HTERT-HM (cell line): Measurements from ENCODE around the genes HNRNPA3, TTC30B and TTC30A.

DNA sequence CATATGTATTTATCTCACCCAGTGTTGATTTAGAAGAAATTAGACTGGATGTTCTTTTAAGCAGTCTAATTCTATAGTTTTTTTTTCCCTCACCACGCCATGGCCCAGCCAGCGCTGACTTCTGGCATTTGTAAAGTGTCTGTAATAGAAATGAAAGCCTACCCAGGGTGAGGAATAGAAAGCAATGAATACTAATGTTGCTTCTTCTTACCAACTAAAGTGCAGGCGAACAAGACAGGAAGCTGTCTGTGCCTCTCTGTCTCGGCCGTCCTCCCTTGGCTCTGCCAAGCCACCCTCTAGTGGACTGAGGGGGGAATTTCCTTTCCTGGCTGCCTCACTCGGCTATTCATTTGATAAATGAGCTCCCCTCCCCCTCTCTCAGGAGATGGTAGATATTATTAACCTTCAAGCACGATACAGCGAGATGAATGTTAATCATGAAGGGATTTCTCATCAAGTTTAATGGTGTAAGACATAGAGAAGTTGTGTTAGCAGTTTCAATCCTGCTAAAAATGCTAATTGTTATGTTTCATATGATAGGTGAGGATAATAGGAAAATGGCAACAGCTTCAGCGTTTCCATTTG lies 384.6 kb downstream of the MTX2 start:
- RRBS, result no CpG with 5 or more reads among the region's 9 CpGs

- RRBS, result no CpG with 5 or more reads among the region's 3 CpGs
These were observed 320.6 kb upstream of the HNRNPA3 start for GRCh38 chr2:176891854-176892516.

GRCh38 chr2:177117344-177117696 lies 95.3 kb upstream of the HNRNPA3 start:
- RRBS, result no CpG with 5 or more reads among the region's 3 CpGs

DNA sequence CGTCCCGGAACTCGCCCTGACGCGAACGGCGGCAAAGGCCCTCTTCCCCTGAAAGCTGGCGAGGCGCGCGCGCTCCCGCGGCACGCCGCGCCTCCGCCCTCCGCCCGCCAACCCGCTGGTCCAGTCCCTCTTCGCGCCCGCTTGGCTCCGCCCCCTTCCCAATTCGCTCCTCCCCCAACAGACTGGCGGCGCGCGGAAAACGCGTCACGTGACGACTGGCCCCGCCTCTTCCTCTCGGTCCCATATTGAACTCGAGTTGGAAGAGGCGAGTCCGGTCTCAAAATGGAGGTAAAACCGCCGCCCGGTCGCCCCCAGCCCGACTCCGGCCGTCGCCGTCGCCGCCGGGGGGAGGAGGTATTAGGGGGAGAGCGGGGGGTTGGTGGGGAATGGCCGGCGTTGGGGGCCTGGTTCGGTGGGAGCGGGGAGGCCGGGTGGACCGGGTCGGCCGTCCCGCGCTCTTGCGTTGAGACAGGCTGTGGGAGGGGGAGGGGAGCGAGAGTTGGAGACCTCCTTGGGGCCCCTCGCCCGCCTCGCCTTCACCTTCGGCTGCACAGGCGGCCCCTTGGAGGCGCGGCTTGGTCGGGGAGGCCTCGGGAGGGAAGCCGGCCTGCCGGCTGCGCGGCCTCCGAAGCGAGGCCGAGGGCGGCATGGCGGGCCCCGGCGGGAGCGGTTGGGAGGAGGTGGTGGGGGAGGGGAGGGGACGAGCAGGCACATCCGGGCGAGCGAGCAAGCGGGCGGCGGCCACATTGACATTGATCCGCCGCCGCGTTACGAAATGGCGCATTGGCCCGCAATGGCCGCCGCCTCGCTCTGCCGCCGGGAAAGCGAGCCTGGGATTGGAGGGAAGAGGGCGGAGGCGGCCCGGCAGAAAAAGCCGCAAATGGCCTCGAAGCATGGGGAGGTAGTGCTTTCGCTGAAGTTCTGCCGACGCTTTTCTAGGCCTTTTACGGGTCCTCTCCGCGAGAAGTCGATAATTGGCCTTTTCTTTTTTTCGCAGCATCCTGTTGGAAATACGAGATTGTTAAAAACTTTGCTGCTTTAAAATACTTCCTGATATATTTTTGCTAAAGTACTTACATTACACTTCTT lies at the start of gene HNRNPA3:
HNRNPA3 (plus strand) TSS at position 277 of the 1,089 bp plus-strand sequence.
- RRBS, result under 1% methylated on average over 32 of the region's 119 CpGs

- RRBS, result no CpG with 5 or more reads among the region's 2 CpGs
These were observed 13.3 kb downstream of the HNRNPA3 start for GRCh38 chr2:177225914-177226344.

- RRBS, result no CpG with 5 or more reads among the region's 9 CpGs
These were observed 11.5 kb downstream of the NFE2L2 start for GRCh38 chr2:177252626-177253750.

GRCh38 chr2:177256715-177257664 lies 7.5 kb downstream of the NFE2L2 start:
- RRBS, result no CpG with 5 or more reads among the region's 6 CpGs

DNA sequence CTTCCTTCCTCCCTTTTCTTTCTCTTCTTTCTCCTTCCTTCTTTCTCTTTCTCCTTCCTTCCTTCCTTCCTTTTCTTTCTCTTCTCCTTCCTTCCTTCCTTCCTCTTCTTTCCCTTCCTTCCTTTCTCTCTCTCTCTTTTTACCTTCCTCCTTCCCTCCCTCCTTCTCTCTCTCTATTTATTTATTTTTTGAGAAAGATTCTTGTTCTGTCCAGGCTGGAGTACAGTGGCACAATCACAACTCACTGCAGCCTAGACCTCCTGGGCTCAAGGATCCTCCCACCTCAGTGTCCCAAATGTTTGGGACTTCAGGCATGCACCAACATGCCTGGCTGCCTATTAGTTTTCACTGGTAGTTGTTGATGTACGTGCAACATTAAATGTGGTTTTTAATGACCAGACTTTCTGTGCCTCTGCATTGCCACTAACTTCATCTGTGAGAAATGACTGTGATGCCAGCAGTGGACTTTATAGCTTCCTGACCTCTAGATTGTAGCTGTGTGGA lies 48.8 kb upstream of the NFE2L2 start:
- RRBS, result no CpG with 5 or more reads among the region's 1 CpG

DNA sequence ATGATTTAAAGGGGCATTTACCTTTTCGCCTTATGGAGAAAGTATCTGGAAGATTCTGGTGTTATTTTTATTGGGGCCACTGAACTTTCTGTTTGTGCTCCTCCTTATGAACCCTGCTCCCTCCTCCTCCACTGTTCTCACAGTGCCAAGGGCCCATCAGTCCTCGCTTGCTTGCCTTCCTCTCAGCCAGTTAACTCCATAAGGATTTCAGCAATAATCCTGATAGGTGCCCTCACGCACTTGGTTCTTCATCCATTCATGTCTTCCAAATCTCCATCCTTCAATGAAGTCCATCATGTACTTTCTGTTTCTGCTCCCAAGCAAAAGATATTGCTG lies 58.5 kb upstream of the NFE2L2 start:
- RRBS, result no CpG with 5 or more reads among the region's 3 CpGs

DNA sequence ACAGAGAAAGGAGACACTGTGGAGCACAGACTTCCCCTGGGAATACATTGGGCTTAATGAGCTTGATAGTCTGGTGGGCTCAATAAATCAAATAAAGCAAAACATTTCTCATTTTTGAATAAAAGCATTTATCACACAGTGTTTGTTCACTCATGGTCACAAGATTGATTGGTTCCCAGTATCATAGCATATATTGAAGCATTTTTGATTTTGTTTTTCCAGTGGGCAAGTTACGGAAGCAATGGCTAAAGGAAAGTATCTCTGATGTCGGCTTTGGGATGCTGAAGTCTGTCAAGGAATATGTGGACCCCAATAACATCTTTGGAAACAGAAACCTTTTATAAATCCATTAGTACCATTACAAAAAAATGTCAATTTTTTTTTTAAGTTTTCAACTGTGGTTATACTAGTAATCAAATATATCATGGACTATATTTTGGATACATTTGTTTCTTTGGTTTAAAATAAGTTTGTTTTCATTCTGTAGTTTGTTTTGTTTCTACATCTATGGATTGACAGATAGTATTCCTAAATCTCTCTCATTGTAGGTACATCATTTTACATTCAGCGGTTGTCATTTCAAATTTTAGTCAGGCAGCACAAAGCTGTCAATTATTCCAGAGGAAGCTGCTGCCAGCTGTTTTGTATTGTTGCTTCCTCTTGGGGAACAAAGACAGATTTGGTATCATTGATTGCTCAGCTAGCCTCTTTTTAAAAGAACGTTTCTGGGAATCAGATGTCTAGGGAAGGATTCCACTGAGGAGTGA lies 14.6 kb downstream of the TTC30B start:
- RRBS, result no CpG with 5 or more reads among the region's 4 CpGs

DNA sequence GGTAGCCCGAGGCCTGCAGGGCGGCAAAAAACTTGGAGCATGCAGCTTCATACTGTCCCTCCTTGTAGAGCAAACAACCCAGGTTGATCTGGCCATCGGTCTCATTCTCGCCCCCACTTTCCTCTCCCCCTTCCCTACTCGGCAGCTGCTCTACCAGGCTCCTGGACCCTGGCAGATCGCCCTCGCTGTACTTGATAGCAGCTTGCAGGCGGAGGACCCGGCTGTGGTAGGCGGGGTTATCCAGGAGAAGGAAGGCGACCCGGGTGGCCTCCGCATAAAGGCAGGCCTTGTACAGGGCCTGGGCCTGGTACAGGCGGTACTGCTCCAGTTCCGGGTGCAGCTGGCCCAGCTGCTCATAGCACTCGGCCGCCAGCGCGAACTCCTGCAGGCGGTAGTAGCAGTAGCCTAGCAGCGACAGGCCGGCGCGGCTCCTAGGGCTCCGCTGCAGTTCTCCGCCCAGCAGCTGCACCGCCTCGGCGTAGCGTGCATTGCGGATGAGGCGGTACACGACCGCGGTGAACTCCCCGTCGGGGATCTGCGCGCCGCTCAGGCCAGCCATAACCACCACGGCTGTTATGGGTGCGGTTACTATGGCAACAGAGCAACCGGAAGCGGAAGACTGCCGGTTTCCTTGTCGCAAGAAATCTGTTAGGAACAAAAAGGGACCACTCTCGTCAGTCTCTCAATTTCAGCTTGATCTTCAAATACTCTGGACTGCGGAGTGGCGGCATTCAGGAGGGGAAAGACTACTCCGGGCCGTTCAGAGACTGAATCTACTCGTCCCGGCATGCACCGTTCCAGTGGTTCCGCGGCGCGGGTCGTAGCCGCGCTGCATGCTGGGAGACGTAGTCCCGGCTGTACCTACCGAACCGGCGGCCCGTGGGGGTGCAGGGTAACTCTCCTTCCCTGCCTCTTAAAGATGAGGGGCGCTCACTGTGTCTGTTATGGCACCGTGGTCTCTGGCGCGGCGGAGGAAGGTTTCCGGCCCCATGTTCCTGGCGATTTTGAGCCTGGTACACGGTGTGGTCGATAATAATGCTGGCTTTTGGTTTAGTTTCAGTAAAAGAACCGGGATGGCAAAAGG lies at the start of gene TTC30B:
TTC30B (minus strand) TSS at position 592 of the 1,084 bp plus-strand sequence.
- RRBS, result 3% methylated on average over 32 of the region's 77 CpGs

- RRBS, result no CpG with 5 or more reads among the region's 12 CpGs
These were observed 811 bp upstream of the TTC30B start for GRCh38 chr2:177553289-177553924.

DNA sequence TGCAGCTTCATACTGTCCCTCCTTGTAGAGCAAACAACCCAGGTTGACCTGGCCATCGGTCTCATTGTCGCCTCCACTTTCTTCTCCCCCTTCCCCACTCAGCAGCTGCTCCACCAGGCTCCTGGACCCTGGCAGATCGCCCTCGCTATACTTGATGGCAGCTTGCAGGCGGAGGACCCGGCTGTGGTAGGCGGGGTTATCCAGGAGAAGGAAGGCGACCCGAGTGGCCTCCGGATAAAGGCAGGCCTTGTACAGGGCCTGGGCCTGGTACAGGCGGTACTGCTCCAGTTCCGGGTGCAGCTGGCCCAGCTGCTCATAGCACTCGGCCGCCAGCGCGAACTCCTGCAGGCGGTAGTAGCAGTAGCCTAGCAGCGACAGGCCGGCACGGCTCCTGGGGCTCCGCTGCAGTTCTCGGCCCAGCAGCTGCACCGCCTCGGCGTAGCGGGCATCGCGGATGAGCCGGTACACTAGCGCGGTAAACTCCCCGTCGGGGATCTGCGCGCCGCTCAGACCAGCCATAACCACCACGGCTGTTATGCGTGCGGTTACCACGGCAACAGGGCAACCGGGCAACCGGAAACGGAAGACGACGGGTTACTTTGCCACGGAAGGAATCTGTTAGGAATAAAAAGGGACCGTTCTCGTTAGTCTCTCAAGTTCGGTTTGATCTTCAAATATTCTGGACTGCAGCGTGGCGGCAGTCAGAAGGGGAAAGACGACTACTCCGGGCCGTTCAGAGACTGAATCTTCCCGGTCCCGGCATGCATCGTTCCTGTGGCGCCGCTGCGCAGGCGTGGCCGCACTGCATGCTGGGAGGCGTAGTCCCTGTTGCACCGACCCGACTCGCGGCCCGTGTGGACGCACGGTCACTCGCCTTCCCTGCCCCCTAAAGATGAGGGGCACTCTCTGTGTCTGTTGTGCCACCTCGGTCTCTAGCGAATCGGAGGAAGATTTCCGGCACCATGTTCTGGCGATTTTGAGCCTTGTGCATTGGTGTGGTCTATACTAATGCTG lies at the start of gene TTC30A:
TTC30A (minus strand) TSS at position 560 of the 1,014 bp plus-strand sequence.
- RRBS, result 1% methylated on average over 22 of the region's 76 CpGs

GRCh38 chr2:177724512-177724810 lies 105.9 kb upstream of the TTC30A start:
- RRBS, result no CpG with 5 or more reads among the region's 3 CpGs

GRCh38 chr2:178190868-178191250 lies 3.5 kb upstream of the OSBPL6 start:
- RRBS, result no CpG with 5 or more reads among the region's 4 CpGs

DNA sequence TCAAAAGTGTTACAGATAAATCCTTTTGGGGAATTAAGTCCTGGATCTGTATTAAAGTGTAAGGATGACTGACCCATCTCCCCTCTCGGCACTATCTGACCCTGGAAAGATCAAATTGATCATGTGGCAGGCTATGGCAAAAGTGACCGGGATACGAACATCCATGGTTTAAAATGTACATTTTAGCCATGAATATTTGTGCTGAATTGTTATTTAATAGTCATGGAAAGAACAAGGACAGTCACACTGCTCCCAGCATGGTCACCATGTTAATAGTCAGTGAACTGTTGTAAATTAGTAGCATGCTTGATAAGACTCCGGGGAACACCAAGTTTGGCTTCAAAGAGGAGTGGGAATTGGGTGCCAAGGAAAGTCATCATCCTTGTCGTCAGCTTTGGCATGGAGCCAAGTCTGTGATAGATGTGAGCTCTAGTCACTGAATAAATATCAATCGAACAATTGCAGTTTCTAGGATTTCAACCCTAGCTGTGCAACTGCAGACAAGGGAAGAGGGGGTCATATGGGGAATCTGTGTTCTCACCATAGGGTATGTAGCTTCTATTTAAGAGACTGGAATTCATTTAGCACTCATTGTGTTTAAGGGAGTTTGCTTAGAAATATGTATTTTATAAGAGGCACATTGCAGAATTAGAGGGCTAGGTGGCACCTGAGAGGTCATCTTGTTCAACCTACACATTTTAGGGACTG lies 4.4 kb downstream of the PLEKHA3 start:
- RRBS, result 83% methylated on average over 2 of the region's 6 CpGs

- RRBS, result no CpG with 5 or more reads among the region's 11 CpGs
These were observed 50.3 kb downstream of the PLEKHA3 start for GRCh38 chr2:178530359-178531171.

DNA sequence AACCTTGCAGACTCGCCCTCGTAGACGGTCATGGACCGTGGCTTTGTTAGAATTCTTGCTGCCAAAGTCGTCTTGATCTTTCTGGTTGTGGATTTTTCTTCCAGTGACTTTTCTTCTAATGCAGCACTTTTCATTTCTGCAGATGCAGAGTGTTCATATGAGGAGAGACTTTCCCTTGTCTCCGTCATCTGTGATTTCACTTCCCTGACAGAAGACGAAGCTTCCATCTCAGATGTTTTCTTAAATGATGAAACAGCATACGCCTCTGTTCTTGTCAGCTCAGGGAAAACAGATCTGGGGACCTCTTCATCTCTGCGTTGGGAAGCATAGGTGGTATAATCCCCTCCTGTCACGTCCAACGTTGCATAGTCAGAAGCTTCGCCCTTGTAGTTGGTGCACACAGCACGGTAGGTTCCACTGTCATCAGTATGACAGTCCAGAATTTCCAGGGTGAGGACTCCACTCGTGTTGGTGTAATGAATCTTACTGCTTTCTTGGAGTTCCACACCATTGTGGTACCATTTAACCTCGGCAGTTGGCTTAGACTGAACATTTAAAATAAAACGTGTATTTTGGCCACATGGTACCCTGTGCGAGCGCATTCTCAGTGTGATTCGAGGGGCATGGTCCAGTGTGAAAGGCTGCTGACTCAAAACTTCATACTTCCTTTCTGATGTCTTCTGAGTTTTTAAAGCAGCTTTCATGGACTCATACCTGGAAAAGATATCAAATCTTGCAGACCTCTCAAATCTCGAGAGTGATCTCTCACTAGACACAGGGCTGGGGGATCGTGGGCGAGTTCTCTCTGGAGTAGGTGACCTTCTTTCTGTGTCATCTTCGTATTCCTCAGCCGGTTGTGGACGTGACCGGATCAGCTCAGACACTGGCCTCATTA lies 51.2 kb downstream of the PLEKHA3 start:
- RRBS, result no CpG with 5 or more reads among the region's 26 CpGs

- RRBS, result no CpG with 5 or more reads among the region's 6 CpGs
These were observed 67.2 kb downstream of the PLEKHA3 start for GRCh38 chr2:178547492-178547786.

- RRBS, result no CpG with 5 or more reads among the region's 10 CpGs
These were observed 140.8 kb downstream of the PLEKHA3 start for GRCh38 chr2:178620972-178621607.